Frontal cortex (tissue), 2 donors: ENCODE results near the gene GSAP.

DNA sequence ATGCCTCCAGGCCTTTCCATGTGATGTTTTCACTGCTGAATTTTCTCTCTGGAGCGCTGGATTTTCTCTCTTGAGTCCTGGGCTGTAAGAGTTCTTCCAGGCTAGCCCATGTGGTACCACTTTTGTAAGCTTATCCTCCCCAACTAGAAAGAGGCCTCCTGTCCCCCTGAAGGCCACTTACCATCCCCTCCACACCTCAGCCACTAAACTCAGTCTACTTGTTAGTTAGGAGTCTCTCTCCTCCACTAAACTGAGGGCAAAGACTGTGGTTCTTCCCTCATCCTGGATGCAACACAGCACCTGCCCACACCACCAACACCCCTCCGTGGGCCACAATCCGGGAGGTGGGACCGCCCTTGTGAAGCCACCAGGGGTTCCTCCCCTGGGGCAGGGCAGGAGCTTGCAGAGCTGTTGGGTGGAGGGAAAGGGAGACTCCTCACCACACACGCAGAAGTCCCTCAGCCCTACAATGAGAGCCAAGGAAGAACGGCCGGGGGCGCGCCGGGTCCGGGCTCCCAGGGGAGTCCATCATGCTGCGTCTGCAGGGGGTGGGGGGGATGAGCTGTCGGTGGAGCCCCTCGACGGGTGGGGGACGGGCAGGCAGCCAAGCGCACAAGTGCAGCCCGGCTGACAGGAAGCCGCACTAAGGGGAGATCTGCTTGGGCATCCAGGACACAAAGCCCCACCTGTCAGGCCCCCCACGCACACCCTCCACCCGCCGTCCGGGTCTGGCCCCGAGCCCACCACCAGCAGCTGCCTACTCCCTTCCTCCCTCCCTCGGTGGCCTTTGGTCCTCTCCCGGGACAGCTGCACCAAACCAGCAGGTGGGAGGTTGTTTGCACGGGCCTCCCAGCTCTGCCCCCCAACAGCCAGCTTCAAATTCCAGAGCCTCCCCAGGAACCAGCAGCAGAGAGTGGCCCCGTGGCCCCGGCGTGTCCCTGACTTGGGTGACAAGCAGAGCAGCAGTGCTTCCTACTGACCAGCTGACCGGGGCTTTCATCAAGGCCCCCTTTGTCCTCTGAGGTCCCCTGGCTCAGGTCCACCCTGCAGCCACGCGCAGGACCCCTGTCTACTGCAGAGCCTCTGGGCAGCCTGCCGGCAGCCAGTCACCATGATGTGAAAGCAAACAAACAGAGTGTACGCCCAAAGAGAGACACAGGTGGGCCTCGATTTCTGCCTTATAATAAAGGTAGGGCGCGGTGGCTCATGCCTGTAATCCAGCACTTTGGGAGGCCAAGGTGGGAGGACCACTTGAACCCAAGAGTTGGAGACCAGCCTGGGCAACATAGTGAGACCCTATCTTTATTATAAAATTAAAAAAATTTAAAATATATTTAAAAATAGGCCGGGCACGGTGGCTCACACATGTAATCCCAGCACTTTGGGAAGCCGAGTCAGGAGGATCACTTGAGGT, 50.4 kb downstream of the HIP1 start:
- RAMPAGE, long total RNA: no peak

- RAMPAGE, long total RNA: no peak
Observed at GRCh38 chr7:75899665-75899916, 15.4 kb upstream of the POR start.

- RAMPAGE, long total RNA: no peak
Observed at GRCh38 chr7:75922975-75923670, 8.2 kb downstream of the POR start.

DNA sequence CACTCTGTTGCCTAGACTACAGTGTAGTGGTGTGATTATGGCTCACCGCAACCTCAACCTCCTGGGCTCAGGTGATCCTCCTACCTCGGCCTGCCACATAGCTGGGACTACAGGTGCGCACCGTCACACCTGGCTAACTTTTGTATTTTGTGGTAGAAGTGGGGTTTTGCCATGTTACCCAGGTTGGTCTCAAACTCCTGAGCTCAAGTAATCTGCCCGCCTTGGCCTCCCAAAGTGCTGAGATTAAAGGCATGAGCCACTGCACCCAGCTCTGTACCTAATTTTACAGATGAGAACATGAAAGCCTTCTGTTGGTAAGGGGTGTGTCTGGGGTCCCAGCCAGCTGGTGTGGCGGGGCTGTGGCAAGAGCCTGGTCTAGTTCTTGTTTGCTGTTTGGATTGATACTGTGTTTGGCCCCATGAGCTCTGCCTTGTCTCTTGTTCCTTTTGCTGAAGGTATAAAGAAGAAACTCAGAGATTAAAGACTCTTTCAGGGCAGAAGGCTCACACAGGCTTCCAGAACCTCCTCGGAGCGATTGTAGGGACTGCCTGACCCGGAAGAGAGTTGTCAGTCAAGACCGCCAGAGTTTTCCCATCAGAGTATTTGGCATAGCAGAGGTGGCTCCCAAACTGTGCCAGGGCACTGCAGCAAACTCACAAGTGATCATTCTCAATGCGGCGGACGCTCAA, 31.5 kb downstream of the POR start:
- RAMPAGE, long total RNA: no peak

- RAMPAGE, long total RNA: no peak
Observed at GRCh38 chr7:75983284-75983856, 11.0 kb downstream of the TMEM120A start.

DNA sequence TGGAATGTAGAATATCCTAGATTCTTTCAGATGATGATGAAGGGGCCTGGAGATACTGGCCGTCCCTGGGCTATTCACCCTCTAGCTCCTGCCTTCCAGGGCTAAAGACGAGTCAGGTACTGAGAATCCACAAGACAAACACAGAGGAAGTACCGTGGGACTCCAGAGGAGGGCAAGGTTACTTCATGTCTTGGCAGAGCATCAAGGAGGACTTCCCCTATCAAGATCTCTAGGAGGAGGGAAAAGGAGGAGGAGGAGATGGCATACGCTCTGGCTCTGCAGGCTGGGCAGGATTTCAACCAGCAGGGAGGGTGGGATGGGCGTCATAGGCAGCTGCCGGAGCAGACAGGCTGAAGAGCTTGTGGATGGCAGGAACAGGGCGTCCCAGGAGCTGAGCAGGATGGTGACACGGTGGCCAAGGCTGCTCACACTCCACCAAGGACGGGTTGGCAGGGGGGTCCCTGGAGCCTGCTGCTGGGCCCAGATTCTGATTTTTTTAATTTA, 21.3 kb downstream of the MDH2 start:
- RAMPAGE, long total RNA: no peak

DNA sequence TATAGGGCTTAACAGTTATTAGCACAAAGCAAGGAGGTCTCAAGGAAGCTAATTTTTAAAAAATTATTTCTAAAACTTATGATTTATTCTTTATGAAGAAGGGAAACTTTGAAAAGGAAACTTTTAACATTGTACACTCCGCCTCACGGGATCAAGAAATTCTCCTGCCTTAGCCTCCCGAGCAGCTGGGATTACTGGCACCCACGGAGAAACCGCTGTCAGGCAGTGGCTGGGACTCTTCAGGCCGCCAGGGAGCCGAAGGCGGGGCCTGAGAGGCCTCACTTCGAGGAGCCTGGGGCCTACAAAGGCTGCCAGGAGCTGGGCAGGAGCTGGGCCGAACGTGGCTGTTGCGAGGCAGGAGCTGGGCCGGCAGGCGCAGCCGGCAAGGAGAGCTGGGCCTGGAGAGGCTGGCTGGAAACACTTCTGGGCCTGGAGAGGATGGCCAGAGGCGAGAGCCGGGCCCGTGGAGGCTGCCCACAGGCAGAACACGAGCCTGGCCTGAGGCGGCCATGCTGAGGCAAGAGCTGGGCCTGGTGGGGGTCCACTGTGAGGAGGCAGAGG, 23.4 kb downstream of the MDH2 start:
- RAMPAGE, long total RNA: no peak

DNA sequence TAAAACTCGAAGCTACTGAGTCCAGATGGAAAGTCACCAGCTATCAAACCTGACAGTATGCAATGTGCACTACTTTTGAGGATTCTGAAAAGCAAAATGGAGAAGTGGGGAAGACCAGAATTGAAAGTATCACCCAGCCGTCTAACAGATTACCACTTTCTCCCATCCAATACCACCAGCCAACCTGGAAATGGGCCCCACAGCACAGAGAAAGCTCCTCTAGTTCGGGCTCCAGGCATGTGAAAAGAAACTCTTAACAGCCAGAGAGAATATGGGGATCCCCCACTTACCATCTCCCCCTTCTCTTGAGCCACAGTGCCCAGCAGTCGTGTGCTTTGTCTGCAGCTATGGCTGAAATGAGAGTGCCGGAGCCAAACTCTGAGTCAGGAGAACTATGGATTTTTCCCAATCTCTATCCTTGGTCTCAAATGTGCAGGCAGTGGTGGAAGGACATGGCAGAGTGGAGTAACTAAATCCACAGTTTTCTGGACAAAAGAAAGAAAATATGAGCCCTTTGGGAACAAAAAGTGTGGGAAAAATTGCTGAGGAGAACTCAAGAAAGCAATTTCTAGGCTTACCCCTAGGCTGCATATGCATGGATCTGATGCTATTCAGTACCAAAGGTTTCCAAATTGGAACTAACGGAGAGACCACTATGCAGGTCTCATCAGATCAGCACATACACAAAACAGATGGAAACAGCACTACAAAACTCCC, 67.6 kb upstream of the SRRM3 start:
- RAMPAGE, long total RNA: no peak

GRCh38 chr7:76191709-76192207, 9.9 kb upstream of the SRRM3 start:
- RAMPAGE, long total RNA: no peak

DNA sequence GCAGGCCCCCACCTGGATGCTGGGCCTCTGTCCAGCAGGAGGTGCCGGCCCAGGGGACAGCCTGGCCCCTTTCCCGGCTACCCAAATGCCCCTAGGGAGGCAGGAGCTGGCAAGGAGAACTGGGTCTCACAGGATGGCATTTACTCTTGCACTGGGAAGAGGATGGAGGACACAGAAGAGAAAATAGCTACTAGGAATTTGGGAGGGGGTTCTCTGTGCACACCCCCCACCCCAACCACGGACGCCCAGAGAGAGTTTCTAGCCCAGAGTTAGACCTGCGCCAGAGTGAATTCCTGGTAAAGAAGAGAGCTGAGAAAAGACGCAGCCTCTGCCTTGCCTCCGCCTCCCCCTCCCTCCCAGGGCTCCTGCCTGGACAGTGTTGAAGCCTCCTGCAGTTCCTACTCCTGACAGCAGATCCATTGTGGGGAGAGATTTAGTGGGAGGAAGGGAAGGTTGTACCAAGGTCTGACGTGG, 797 bp downstream of the SRRM3 start:
- RAMPAGE, long total RNA: no peak

DNA sequence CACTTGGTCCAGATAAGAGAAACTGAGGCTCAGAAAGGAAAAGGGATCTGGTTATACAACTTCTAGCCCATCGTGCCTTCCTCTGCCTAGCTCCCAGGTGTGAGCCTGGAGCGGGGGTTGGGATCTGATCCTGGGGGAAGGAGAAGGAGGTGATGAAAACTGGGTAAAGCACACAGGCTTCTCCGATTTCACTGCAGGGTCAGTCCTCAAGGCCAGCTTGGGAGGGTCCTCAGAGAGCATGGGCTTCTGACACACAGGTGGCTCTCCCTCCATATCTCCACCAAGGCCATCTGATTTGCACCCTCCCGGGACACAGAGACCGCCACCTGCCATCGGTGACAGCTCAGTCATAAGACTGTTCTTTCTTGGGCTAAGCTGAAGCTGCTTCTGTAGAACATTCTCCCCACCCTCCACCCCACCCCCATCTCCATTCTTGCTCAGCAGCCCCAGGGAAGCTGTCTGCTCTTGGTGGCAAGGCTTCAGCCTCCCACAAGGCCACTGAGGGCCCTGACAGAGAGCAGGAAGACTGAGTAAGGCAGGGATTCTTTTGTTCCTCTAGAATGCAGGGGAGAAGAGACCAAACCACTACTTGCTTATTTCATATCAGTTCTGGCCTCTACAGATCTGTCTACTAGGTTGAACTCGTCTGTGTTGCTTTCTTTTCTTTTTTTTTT, 16.5 kb downstream of the SRRM3 start:
- RAMPAGE, long total RNA: no peak

DNA sequence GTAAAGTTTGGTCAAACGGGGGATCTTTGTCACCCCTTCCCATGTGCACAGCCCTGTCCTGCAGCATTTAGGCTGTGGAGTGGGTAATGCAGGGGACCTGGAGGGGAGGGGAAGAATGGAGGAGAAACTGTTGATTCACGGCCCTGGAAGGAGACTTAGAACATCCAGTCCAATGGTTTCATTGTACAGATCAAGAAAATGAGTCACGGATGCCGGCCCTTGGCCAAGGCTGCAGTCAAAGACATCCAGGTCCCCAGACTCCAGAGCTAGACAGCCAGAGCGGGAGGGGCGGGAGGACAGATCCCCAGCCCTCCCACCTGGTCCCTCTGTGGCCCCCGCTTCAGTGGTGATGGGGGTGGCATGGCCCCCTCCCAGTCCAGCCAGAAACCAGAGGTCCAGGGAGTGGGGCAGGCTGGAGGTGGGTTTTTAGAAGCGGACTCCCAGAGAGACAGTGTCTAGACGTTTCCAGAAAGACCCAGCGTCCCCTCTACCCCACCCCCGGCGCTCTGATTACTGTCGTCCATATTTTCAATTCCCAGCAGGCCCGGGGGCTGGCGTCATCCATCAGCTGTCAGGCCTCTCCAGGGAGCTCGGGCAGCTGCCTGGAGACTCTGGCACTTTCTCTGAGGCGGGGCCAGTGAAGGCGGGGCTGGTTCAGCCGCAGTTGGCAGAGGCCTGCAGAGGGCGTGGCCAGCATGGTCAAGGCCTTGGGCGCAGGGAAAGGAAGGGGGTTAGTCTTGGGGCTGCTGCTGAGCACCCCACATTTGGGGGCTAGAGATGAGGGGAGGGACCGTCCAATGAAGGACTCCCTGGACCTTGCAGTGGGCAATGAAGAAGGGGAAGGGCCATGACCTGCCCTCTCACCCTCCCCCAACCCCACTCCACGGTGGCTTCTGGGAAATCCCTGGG, 8.0 kb upstream of the HSPB1 start:
- RAMPAGE, long total RNA: no peak

- RAMPAGE, long total RNA: no peak
Observed at GRCh38 chr7:76327938-76328393, 25.5 kb downstream of the HSPB1 start.

DNA sequence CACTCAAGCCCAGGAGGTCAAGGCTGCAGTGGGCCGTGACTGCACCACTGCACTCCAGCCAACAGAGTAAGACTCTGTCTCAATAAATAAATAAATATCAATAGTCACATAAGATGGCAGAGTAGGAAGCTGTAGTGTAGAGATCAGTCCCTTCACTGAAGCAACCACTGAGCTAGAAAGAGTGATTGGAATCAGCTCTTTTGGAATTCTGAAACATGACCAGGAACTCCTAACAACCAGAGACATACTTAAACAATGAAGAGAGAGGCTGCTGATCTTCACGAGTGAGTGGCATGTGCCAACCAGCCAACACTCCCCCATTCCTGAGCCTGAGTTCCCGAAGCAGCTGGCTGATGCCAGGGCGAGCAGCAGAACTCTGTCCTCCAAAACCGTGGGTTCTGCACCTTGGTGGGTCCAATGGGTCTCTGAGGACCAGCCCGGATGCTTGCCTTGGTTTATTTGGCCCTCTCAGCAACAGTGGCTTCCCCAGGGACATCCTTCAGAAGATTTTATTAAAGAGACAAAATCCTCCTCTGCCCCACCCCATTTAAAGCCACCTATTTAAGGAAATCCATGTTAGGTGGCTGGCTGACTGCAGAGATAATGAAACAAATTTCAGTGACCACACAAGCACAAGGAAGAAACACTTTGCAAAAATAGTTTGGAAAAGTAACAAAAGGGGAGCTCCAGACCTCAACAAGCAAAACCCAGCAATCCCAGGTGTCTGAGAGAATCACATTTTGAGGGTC, 18.1 kb upstream of the POMZP3 start:
- RAMPAGE, long total RNA: no peak

DNA sequence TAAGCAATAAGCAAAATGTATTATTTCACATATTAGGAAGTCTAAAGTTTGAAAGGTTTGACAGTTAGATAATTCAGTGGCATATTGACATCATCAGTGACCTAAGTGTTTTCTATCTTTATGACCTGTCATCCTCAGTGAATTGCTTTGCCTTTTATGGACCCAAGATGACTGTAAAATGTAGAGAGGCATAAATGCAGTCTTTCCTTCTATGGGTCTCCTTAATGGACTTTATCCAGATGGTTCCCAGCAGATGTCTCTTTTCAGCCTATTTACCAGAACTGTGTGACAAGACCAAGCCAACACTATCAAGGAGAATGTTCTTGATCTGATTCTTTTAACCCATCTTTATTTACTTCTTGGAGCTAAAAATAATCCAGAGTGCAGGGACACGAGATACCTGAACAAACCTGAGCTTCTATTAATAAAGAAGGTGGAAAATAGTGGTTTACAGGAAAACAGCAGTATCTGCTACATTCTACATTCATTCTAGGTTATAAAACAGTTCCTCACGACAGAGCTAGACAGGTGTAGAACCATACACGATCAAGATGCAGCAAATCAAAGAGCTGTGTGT, 192.8 kb downstream of the SPDYE17 start:
- RAMPAGE, long total RNA: no peak

DNA sequence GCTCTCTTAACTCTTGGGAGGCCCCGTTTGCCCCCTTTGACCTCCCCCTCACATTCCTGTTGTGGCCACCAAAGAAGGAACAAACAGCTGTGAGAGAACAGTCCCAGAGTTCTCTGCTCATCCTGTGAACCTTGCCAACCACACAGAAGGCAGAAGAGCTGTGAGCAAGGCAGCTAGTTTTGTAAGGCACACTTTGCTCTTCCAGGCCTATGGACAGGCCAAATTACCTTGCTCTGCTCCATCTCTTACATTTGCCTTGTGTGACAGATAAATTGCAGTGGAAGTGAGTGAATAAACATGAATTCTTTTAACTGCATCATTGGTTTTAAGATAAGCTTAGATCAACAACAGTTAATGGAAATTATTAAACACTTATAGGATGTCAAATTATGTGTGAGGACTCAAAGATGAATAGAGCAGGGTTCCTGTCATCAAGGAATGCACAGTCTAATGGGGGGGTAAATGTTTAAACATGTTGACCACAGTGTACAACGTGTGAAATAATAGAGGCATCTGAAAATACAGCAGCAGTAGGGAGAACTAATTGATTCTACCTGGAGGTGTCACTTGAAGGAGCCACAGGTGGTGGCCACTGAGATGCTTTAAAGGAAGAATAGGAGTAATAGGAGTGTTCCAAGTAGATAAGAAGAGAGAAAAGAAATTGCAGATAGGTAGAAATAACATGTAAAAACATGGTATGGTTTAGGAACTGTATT, 23.9 kb upstream of the FGL2 start:
- RAMPAGE, long total RNA: no peak

DNA sequence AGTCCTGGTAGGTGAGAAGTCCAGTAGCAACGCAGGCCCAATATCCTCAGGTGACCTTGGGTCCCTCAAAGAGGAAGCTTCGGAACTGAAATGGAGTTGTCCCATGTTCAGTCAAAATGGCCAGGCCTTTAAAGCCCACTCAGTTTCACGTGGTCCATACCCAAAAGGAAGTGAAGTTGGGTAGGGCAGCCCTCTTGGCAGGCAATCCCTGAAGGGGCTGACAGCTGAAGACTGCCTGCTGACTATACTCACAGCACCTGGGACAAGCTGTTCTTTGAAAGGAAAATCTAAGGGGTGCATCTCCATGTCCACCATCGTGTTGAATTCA, 3.0 kb downstream of the GSAP start:
- RAMPAGE, long total RNA: no peak

DNA sequence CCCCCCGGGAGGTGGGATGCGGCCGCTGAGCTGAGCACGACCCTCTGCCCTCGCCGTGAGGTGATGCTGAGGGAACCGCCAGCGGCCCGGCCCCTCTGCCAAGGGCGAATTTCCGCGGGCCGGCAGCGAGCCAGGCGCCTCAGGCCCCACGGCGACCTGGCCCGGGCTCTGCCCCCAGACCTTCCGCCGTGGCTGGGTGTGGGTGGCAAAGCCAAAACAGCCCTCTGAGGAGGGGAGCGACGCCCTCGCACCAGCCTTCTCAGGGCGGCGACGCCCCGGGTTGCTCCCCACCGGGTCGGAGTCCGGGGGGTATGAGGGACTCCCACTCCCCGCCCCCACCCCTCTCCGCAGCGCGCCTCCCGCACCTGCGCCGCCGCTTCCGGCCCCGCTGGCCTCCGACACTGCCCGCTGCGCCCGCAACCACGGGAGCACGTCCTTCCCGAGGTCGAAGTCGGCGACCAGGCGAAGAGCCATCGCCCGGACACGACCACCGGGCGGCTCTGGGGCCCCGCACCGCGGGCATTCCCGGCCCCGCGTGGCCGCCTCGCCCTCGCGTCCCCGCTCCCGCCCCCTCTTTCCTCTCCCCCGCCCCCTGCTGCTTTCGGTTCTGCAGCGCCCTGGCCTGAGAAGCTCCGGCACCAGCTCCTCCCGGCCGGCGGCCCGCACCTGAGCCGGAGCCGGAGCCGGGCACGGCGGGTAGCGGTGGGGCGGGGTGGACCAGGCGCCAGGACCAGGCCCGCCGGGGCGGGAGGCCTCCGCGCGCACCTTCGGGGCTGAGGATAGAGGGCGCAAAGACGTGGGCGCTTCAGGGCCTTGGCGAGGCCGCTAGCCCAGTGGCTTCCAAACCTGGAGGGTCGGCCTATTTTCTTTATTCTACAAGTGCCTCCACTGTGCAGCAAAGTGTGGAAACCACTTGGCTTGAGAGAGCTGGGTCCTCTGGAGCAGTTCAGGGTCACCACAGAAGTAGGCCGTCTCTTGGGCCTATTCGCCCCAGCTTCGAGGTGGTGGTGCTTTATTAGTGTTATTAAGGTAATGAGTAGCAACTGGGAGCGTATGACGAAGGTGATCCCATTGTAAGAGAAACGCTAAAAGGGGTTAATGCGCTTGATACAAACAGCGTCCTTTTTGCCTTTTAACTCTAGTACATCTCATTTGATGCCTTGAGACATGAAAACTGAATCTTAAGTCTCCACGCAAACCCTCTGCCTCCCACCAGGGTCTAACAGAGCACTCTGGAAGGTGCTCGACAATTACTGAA, at the start of gene GSAP:
TSS of gene GSAP (minus strand) at position 502 of the 1,258 bp plus-strand sequence.
- RAMPAGE, long total RNA: no peak

- RAMPAGE, long total RNA: no peak
Observed at GRCh38 chr7:77479355-77479882, 57.7 kb upstream of the PTPN12 start.

DNA sequence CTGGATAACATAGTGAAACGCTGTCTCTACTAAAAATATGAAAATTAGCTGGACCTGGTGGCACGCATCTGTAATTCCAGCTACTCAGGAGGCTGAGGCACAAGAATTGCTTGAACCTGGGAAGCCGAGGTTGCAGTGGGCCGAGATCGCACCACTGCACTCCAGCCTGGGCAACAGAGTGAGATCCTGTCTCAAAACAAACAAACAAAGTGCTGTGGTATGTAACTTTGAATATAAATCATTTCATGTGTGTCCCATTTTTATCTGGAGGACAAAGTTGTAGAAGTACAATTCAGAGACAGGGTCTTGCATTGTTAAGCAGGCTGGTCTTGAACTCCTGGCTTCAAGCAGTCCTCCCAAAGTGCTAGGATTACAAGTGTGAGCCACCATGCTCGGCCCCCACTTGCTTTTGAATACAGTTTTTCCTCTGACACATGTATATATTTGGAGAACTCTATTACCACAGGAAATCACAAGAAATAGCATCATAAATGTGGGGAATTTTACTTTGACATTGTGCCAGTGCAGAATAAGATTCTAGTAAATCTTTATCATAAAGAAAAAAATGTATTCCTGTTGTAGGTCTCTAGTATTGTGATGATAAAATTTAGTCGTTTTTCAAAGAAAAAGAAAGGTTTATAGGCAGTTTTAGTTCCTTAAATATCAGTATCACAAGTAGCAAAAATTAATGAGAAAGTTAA, 32.6 kb downstream of the PTPN12 start:
- RAMPAGE, long total RNA: no peak